Urinary bladder (tissue), 3 donors: Measurements from ENCODE around the gene RBAK.

DNA sequence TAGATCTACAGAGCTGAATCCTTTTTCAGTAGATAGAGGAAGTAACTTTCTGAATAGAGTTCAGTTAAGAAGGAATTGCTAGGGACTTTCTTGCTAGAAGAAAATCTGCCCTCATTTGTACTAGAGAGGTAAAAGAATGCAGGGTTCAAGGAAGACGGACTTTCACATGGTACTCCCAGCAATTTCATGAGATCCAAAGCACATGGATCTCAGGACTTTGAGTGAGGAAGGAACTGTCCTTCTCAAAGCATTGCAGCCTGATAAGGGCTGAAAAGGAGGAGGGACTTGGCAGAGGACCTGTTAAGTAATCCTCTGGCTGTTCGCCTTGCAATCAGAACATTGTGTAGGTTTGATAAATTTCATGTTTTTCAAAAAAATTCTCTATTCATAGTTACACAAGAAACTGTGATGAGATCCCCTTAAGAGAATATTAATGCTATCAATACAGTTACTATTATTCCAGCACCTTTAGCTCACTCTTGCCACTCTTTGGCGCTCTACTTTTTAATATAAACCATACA, 424.1 kb downstream of the SDK1 start:
- PRO-cap: no peak
- RAMPAGE, long total RNA: no peak

GRCh38 chr7:3861706-3862160, 560.7 kb downstream of the SDK1 start:
- PRO-cap: bidirectional peak, plus-strand start at chr7:3862255, minus-strand start at chr7:3861991
- RAMPAGE, long total RNA: no peak

DNA sequence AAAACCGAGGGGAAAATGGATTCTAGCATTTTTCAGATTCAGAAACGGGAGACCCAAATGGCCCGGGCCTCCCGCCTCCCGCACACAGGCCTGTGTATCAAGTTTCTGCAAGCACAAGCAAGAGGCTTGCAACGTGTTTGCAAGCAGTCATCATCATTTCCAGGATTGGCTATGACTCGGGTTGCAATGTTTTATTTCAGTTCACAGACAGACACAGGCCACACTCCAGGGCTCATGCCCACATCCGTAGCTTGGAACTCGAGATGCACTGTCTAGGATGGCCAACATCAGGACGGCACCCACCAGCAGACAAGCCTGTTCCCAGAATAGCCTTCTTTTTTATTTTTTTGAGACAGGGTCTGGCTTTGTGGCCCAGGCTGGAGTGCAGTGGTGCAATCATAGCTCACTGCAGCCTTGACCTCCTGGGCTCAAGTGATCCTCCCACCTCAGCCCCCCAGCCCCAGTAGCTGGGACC, 68.2 kb upstream of the FOXK1 start:
- PRO-cap: unidirectional peak, minus-strand start at position 92 of the sequence
- RAMPAGE, long total RNA: no peak

DNA sequence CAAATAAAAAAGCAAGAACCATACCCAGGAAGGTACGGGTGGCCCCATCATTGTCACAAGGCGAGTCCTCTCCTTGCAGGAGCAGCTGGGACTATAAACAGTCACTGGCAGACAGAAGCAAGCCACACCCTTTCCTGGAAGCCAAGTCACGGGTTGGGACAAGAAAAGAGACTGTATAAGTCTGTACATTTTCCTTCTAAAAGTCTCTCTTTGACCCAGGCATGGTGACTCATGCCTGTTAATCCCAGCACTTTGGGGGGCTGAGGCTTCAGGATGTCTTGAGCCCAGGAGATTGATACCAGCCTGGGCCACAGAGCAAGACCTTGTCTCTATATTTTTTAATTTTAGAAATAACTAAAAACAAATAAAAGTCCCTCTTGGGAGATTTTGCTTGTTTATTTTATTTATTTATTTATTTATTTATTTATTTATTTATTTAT, 61.6 kb upstream of the FOXK1 start:
- PRO-cap: no peak
- RAMPAGE, long total RNA: no peak

- PRO-cap: bidirectional peak, plus-strand start at chr7:4683530, minus-strand start at chr7:4683316
- RAMPAGE, long total RNA: no peak
These were observed 1.1 kb downstream of the FOXK1 start for GRCh38 chr7:4683099-4683665.

DNA sequence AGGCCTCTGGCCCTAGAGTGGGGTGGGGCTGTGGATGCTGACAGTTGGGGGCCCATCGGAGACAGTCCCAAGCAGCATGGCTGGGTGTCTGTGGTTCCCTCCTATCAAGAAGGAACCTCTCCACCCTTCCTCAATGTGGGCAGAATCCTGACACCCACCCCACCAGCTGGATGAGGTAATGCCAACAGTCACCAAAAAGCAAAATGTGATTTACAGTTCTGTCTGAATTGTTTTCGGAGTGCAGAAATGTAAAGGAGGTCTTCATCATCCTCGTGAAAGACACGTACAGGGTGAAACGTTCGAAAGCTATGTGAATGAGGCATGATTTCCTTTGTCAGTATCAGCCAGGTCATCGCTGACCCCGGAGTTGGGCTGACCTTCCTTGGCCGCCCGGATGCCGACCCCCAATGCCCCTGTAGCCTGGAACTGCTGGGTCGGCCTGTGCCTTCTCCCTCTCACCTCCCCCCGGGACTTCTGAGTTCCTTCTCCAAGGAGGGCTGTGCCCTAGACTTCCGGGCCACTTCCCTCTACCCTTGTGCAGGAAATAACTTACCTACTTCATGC, 24.4 kb downstream of the FOXK1 start:
- PRO-cap: no peak
- RAMPAGE, long total RNA: no peak

DNA sequence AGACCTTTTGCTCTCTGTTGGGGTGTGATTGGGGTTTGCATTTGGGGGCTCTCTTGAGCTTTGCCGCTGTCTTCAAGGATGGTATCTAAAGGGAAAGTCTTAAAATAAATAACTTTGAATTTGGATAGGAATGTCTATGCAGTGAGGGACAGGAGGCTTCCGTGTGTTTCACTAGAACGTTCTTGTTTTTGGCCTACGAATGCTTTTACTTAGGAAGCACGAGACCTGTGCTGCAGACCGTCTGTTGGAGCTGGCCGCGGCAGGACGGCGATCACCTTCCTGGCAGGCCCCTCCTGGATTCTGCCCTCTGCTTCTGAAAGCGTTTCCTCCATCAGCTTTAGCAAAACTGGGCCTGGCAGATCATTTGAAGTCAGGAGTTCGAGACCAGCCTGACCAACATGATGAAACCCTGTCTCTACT, 44.0 kb downstream of the FOXK1 start:
- PRO-cap: bidirectional peak, plus-strand start at position 235 of the sequence, minus-strand start at position 173 of the sequence
- RAMPAGE, long total RNA: no peak

DNA sequence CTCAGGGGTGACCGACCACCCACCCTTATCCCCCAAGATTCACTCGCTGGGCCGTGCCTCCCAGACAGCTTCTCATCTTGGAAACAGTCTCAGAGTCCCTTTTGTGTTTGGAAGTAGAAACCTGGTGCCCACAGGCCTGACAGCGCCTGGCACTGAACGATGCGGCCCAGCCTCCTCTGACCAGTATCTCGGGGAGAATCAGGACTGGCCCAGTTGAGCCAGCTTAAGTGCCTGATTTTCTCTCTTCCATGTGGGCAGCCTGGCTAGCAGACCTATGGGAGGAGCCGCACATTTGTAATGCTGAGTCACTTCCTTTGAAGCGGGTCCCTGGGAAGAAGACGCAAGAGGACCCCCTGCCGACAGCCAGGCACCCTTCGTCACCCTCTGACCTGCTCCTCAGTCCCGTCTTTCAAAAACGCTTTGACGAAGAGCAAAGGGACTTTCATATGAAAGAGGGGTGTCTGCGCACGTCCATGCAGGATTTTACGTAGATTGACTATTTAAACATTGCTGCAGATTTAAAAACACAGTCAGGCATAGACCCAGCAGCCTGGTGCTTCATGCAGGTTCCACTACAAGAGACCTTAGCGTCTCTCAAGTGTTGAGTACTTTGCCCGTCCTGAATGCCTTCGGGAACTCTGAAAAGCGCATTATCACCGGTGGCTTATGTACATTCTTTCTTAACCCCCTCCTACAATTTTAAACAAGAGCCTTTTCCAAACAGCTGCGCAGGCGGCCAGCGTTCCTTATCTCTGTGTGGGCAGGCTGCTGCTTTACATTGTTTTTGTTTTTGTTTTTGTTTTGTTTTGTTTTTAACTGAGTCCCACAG, 36.6 kb upstream of the AP5Z1 start:
- PRO-cap: bidirectional peak, plus-strand start at position 337 of the sequence, minus-strand start at position 225 of the sequence
- RAMPAGE, long total RNA: no peak

- PRO-cap: no peak
- RAMPAGE, long total RNA: no peak
These were observed 34.0 kb downstream of the PAPOLB start for GRCh38 chr7:4827867-4828213.

DNA sequence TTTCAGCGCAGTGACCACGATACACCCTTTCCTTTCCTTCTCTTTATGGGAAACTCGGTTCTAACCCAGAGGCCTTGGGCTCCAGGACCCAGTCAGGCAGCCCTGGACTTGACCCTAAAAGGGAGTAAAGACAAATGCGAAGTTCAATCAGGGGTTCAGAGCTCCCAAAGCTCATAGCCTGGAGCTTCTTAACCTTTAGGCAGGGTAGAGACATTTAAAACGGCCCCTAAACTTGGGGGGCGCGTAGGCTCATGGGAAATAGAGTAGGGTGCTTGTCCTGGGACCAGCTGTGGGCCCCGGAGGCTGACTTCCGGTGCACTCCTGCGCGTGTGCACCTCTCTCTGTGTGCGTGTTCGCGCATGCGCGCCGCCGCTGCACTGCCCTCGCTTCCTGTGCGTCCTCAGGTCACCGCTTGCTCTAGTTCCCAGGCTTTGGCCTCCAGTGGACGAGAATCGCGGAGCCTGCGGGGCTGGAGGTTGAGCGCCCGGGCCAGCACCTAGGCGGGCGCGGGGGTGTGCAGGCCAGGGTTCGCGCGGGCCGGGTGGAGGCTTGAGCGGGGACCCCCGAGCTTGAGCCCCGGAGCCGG, at the start of gene RBAK:
TSS of gene RBAK (plus strand) at position 377 of the 586 bp plus-strand sequence.
- PRO-cap: bidirectional peak, plus-strand start at position 445 of the sequence, minus-strand start at position 312 of the sequence
- RAMPAGE, long total RNA: no peak

DNA sequence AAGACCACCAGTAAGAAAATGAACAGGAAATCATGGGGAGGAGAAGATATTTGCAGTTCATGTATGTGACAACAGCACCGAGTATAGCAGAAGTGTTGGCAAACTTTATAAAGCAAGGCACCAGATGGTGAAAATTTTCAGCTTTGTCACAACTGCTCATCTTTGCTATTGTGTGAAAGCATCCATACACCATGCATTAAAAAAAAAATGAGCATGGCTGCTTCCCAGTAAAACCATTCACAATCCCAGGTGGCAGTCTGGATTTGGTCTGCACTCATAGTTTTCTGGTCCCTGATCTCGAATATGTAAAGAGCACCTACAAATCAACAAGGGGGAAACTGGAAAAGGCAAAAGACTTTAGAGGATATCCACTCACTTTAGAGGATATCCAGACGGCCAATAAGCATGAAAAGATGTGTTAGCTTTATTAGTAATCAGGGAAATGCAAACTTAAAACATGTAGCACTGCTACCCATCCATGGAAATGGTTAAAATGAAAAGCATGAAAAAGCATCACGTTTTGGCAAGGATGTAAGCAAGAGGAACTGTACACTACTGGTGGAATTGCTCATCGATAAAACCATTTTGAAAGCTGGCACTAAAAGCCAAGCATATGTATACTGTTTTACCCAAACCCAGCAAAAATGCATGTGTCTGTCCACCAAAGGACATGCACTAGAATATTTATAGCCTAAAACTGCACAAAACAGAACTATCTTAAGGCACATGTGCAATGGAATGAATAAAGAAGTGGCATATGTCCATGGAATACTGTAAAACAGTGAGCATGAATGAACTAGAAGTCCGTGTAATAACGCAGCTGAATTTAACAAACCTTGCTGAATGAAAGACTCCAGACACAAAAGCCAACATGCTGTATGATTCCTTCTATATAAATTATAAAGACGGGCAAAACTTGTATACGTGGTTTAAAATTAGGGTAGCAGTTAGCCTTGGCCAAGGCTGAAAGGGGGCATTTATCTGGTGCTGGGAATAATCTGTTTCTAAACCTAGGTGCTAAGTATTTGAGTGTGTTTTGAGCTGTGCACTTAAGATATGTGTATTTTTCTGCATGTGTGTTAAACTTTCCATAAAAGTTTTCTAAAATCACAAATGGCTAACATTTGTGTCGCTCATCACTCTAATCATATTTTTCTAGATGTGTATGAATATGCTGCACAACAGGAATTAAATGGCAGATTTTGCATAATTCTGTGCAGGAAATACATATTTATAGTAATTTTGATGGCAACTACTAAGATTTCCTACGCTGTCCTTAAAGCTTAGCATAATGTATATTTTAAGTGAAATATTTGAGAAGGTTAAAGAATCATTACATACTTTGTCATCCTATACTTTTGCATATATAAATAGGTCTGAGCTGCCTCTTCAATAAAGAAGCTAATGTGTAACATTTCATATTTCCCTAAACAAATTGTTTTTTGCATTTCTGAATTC, 22.9 kb downstream of the RBAK start:
- PRO-cap: no peak
- RAMPAGE, long total RNA: no peak

DNA sequence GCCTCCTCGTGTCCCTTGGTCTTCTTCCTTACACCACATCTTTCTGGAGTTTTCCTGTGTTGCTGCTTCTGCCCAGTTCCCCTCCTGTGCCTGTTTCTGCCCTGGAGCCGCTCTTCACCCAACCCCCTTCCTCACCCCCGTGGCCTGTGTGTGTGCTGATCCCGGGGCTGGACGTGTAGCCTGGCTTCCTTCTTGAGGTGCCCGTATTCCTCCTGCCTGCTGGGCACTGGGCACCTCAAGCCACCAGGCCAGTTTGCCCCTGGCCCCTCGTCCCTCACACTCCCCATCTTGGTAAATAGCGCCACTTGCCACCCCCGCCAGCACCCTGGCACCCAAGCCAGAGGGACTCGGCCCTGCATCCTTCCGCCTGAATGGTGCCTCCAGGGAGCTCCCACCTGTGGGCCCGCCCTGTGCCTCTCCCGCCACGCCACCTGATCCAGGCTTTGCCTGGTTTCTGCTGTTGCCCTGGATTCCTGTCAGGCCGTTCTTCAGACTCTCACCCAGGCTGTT, 33.5 kb downstream of the WIPI2 start:
- PRO-cap: no peak
- RAMPAGE, long total RNA: no peak

GRCh38 chr7:5231762-5232282, 41.8 kb downstream of the WIPI2 start:
- PRO-cap: no peak
- RAMPAGE, long total RNA: no peak

- PRO-cap: no peak
- RAMPAGE, long total RNA: no peak
These were observed 42.7 kb downstream of the WIPI2 start for GRCh38 chr7:5232283-5233510.

DNA sequence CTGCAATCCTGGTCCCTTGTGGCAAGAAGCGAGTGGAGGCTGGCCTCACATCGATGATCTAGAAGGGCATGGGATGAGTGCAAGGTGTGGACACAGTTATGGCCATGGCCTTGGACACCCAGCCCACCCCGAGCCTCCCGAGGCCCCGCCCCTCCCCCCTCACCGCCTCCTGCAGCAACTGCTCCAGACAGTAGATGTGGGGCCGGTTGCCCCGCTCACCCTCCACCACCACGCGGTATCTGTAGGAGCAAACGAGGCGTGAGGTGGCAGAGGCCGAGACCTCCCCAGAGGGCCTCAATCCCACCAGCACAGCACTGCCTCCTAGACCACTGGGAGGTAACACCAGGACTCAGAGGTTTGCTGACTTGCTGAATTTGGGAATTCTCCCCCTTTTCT, 37.6 kb downstream of the SLC29A4 start:
- PRO-cap: no peak
- RAMPAGE, long total RNA: no peak

DNA sequence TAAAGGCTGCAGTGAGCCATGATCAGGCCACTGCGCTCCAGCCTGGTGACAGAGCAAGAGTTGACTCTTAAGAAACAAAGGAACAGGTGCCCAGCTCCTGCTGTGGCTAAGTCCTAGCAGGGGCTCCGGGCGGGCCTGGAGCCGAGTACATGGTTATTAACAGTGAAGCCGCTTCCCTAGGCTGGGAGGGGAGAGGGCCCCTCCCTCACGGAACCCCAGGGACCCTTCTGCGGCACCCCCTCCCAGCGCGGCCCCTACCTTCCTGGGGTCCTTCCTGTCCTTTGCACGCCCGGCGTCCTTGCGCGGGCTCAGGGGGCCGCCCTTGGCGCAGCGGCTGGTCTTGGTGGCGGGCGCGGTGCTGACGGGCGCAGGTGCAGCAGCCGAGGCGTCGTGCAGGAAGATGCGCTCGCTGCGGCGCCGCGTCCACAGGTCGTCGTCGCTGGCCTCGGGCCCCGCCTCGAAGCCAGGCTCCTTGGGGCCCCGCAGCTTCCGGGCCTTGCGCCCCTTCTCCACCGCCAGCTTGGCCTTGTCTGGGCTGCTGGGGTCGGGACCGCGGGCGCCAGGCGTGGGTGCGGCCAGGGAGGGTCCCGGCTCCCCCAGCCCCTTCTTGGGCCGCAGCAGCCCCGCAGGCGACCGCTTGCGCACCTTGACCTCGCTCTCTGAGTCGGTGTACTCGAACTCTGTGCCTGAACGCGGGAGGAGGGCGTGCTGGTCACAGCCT, 49.8 kb downstream of the SLC29A4 start:
- PRO-cap: no peak
- RAMPAGE, long total RNA: no peak

- PRO-cap: no peak
- RAMPAGE, long total RNA: no peak
These were observed 61.0 kb downstream of the TNRC18 start for GRCh38 chr7:5362662-5363085.

- PRO-cap: no peak
- RAMPAGE, long total RNA: no peak
These were observed 18.5 kb downstream of the FBXL18 start for GRCh38 chr7:5495213-5495496.

- PRO-cap: no peak
- RAMPAGE, long total RNA: no peak
These were observed 5.1 kb upstream of the FBXL18 start for GRCh38 chr7:5518758-5519134.

GRCh38 chr7:5527981-5528797, 2.2 kb downstream of the ACTB start:
- PRO-cap: no peak
- RAMPAGE, long total RNA: no peak